GM12891 (cell line): ENCODE measurements around the genes LHFPL3 and EFCAB10.

DNA sequence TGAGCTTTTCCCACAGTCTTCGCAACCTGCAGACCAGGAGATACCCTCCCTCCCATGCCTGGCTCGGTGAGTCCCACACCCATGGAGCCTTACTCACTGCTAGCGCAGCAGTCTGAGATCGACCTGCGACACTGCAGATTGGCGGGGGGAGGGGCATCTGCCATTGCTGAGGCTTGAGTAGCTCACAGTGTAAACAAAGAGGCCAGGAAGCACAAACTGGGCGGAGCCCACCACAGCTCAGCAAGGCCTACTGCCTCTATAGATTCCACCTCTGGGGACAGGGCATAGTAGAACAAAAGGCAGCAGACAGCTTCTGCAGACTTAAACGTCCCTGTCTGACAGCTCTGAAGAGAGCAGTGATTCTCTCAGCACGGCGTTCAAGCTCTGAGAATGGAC is 36.8 kb upstream of the ARMC10 start:
- RRBS: no CpG with 5 or more reads among the region's 10 CpGs

GRCh38 chr7:104328361-104328947 is at the start of gene LHFPL3:
TSS of gene LHFPL3 (plus strand) at chr7:104328603.
- RRBS: 4% methylated on average over 18 of the region's 57 CpGs

DNA sequence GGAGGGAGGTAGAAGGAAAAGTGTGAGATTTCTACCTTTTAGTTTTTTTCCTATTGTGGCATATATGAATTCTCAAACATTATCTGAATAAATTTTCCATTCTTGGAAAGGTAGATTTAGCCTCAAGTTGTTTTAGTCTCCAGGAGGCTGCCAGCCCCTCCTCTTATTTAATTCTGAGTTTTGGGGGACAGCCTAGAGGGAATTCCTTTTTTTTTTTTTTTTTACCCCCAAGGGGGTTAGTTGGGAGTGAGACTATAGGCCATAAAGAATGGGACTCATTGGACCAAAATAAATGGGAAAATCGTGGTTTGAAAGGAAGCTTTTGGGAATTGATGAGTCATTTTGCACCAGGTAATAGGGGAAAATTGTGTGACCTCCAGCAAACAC is 341.5 kb downstream of the LHFPL3 start:
- RRBS: no CpG with 5 or more reads among the region's 1 CpG

DNA sequence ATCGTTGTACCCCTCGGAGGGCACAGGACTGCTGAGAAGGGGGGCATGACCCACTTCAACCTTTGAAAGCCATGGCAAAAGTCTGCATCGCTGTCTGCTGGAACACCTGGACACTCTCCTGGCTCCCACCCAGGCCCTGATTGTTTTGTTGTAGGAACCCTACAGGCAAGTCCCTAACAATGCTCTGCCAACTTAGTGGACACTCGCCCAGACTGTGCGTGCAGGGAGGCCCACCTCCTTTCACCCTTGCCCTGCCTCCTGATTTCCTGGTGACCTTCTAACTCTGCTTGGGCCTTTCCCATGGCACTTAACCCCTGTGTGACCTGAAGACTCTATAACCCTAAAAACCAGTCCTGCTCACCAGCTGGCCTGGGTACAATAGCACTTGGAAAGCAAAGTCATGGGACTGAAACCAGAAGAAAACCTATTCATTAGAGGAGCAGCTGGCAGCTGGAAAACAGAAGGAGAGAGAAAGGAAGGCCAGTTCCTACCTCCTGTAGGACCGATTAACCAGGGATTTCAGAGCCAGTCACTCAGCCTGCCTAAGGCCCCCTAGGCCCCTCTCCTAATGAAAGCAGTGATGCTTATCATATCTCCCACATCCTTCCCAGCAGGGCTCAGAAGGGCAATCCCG is 82.8 kb upstream of the KMT2E start:
- RRBS: no CpG with 5 or more reads among the region's 7 CpGs

GRCh38 chr7:104971641-104972034 is 42.4 kb upstream of the KMT2E start:
- RRBS: no CpG with 5 or more reads among the region's 2 CpGs

DNA sequence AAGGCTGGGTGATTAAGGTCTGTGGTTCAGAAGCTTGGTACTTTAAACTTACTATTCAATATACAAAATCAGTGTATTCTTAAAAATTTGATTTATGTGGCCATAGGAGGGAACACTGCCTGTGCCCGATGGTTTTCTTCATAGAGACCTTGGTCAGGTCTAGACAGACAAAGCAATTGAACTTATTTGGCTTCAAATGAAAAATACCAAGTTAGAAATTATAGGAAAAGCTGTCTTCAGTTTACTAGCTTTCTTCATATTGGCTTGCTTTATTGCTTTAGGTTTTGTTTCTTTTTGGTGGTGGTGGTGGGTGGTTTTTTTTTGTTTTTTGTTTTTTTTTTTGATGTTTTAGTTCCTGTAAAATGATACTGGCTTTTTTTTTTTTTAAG is 3.1 kb downstream of the KMT2E start:
- RRBS: no CpG with 5 or more reads among the region's 1 CpG

GRCh38 chr7:105581074-105581830 is at the start of gene EFCAB10:
TSS of gene EFCAB10 (minus strand) at chr7:105581493.
- RRBS: 3% methylated on average over 7 of the region's 36 CpGs

DNA sequence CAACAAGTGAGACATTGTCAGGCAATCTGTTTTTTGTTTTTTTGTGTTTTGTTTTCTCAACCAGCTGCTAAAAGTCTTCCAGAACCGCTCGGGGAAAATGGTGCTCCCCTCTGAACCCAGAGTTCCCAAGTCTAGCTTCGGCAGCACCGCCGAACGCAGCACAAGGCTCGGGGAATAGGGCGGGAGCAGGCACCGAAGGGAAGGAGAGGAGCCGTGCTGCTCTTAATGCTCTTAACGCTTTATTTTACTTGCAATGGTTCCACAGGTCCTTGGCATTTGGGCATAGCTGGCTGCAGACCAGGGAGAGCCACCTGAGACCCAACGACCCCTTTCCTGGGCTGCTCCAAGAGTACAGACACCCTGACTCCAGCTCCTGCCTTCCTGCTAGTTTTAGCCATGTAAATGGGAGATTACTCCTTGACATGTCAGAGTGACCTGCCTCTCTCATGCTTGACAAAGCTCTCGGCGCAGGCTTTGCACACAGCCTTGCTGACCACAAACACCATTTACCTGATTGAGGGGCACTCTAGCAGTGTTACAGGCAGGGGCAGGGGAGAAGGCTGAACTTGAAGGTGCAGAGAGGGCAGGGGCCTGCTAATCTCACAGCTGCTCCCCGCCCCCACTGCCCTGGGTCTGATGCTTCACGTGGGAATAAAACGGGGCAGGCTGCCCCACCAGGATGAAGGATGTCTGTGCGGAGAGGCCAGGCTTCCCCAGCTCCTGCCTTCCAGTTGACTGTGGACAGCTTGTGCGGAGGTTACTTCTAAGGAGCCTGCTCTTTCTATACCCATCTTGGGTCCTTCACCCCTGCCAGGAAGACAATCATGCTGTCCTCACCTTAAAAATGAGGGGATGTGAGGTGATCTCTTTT is 58.6 kb upstream of the EFCAB10 start:
- RRBS: no CpG with 5 or more reads among the region's 19 CpGs

DNA sequence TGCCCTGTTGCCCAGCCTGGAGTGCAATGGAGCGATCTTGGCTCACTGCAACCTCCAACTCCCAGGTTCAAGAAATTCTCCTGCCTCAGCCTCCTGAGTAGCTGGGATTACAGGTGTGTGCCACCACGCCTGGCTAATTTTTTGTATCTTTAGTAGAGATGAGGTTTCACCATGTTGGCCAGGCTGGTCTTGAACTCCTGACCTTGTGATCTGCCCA is 80.7 kb upstream of the EFCAB10 start:
- RRBS: no CpG with 5 or more reads among the region's 2 CpGs

DNA sequence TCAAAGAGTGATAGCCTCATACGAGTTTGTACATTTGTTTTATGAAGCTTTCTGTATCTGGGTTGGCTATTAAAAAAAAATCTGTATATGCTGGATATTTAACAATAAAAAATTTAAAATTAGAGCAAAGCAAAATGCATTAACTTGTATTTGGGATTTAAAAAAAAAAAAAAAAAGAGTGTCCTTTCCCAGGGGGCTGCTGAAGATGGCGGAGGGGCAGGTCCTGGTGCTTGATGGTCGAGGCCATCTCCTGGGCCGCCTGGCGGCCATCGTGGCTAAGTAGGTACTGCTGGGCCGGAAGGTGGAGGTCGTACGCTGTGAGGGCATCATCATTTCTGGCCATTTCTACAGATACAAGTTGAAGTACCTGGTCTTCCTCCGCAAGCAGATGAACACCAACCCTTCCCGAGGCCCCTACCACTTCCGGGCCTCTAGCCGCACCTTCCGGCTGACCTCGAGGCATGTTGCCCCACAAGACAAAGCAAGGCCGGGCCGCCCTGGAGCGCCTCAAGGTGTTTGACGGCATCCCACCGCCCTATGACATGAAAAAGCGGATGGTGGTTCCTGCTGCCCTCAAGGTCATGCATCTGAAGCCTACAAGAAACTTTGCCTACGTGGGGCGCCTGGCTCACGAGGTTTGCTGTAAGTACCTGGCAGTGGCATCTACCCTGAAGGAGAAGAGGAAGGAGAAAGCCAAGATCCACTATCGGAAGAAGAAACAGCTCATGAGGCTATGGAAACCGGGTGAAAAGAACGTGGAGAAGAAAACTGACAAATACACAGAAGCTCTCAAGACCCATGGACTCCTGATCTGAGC is 56.9 kb downstream of the ATXN7L1 start:
- RRBS: 70% methylated on average over 2 of the region's 27 CpGs

DNA sequence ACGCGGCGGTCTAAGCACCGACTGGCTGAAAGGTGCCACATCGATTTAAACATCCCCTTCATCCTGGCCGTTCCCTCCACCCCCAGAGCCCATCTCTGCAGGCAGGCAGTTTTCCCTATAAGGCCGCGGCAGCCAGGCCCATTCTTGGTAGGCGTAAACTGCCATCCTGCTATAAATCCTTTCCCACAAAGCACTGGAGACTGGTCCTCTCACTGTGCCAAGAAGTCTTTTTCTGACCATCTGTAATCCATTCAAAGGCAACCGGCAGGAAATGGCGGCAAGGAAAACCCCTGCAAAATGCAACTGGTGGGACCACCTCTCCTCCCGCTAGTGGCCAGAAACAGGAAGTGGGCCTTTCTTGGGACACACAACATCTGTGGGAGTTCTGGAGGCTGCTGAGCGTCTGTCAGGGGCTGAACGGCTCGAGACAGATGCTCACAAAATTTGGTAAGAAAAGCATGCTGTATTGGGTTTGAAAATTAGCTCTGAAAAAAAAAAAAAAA is 22.4 kb downstream of the ATXN7L1 start:
- RRBS: no CpG with 5 or more reads among the region's 15 CpGs

DNA sequence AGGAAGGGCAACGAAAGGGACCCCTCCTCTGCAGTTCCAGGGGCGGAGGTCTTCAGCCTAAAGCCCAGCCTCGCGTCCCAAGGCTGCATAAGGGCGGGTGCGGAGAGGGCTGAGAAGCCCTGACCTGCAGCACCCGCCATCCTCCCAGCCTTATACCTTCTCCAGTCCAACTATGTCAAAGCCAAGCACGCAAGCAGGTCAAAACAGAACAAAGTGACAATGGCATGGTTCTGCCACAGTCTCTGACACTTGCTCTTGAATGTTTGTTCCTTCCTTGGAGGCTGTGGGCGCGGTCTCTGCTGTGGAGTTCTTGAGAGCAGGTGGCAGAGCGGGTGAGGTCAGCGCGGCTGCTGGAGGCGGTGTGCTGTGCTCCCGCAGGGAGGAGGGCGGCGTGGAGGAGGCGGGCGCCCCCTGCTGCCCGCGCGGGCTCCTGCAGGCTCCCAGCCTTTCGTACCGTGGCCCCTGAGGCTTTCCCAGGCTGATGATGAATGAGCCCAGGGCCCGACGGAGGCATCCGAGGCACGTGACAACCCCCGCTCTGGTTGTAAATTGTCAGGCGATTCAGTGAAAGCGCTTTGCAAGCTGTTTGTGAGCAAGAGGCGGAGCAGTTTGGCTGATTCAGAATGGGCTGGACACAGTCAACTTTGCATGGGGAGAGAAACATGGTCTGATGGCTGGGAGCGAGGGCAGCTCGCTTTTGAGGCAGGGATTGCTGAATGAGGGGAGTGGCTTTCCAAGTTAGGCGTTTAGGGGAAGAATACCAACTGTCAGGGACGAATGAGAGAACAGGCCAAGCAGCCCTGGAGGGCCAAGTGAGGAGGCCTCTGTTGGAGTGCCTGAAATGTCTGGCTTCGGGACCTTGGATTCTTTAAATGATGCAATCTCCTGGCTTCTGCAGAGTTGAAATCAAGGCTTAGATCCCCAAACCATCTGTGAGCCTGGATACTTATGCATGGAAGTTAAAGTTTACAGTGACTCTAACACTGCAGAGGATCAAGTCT is 46.5 kb downstream of the CDHR3 start:
- RRBS: no CpG with 5 or more reads among the region's 37 CpGs

DNA sequence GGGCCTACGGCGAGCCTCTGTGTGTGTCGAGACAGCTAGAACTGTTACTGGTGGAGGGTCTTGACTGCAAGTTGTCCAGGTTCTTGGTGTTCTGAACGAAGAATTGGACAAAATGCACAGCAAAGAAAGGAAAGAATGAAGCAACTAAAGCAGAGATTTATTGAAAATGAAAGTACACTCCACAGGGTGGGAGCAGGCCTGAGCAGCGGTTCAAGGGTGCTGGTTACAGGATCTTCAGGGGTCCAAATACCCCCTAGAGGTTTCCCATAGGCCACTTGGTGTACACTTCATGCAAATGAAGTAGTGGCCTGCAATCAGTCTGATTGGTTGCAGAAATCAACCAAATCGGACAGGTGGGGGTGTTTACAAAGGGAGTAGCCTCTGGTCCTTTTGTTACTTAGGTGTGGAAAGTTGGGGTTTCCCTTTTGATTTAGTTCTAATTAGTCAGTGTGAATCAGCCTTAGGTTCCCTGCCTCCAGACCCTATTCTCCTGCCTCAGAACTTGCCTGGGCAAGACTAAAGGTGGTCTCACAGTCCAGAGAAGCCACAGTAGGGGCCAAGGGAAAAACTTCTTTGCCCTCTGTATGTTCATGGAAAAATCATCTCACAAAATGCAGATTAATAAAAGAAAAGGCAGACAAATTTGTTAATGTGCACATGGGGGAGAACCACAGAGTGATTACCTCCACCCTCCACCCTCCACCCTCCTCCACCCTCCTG is 49.6 kb downstream of the SYPL1 start:
- RRBS: no CpG with 5 or more reads among the region's 6 CpGs

GRCh38 chr7:106069918-106070570 is 42.1 kb downstream of the SYPL1 start:
- RRBS: no CpG with 5 or more reads among the region's 12 CpGs

DNA sequence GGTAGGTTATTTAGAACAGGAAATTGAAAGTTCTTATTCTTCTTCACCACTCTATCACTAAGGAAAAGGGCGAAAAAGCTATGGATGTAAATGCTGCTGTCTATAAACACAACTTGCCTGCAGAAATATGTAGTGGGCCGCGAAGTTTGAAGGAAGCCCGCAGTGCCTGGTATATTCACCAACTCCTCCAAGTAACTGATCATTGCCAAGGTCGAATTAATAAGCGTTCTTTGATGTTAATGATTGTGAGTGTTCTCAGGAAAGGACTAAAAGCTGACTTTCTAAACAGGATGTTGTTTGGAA is 965 bp downstream of the SYPL1 start:
- RRBS: no CpG with 5 or more reads among the region's 6 CpGs

DNA sequence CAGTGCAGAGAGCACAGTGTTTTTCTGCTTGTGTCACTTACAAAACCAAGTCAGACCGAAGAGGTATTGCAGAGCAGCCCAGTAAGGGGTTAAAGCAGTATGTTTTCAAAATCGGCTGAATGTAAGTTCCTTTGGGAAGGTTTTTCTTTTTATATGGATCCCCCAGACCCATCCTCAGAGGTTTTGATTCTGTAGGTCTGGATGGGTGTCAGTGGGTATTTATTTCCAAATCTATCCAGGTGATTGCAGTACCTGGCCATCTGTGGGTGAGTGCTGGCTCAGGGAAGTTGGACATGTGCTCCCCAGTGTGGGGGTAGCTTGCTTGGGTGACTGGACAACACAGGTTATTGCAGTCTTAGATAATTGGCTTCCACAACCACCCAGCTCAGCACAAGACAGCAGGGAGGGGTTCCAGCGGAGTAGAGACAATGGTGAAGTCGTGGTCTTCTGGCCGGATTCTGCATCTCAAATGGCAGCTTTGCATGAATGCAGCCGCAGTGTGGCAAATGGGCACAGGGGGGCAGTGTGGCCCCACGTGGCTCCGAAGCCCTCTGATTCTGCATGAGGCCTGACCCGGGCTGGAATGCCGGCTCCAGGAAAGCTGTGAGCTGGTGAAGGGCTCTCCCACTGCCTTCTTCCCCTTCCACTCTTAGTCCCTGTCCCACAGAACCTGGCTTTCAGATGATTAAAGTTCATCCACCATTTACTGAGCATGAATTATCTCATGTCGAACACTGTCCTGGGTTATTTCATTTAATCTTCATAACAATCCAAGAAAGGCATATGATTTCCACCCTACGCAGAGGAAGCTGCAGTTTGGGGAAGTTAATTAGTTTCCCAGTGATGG is 64.5 kb upstream of the SYPL1 start:
- RRBS: no CpG with 5 or more reads among the region's 12 CpGs

DNA sequence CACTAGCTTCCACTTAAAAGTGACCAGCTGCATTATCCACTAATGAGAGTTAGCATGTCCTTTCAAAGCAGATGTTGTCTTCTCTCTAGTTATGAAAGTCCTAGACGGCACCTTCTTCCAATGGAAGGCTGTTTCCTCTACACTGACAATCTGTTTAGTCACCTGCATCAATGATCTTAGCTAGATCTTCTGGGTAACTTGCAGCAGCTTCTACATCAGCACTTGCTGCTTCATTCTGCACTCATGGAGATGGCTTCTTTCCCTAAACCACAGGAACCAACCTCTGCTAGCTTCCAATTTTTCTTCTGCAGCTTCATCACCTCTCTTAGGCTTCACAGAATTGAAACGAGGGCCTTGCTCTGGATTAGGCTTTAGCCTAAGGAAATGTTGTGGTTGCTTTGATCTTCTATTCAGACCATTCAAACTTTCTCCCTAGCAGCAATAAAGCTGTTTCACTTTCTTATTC is 24.7 kb downstream of the NAMPT start:
- RRBS: no CpG with 5 or more reads among the region's 2 CpGs

GRCh38 chr7:106277965-106278701 is 6.7 kb downstream of the NAMPT start:
- RRBS: no CpG with 5 or more reads among the region's 1 CpG

- RRBS: 2% methylated on average over 17 of the region's 33 CpGs
Measured at GRCh38 chr7:106285341-106285937, 656 bp upstream of the NAMPT start.